Airway epithelial cell (primary cell): Measurements from ENCODE around the gene TSPAN18.

- RAMPAGE, long total RNA: no peak
Measured at GRCh38 chr11:43984268-43984657, 41.8 kb downstream of the C11orf96 start.

DNA sequence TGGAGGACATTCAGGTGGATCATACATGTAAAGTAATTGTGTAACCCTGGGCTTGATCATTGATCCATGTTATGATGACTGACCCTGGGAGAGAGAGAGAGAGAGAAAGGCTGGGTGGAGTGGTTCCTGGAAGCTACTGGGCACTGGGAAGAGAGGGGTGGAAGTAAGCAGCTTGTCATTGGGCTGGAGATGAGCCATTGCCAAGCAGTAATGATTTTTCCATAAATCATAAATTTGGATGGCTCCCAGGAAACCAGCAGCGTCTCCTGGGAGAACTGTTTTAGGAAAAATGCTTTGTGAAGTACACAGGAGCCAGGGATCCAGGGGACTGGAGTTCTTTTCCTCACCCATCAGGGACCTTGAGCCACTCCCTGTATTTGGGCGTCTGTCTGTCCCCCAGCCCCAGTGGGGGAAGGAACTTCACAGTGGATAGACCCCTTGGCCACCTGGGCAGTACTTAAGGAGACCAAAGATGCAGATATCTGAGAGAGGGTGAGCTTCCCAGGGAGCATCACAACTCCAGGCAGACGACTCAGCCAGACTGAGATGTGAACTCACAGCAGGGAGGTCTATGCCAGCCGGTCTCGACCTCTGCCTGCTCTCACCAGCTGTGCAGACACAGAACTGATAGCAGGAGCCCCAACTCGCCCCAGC lies 29.9 kb upstream of the ACCSL start:
- RAMPAGE, long total RNA: no peak

DNA sequence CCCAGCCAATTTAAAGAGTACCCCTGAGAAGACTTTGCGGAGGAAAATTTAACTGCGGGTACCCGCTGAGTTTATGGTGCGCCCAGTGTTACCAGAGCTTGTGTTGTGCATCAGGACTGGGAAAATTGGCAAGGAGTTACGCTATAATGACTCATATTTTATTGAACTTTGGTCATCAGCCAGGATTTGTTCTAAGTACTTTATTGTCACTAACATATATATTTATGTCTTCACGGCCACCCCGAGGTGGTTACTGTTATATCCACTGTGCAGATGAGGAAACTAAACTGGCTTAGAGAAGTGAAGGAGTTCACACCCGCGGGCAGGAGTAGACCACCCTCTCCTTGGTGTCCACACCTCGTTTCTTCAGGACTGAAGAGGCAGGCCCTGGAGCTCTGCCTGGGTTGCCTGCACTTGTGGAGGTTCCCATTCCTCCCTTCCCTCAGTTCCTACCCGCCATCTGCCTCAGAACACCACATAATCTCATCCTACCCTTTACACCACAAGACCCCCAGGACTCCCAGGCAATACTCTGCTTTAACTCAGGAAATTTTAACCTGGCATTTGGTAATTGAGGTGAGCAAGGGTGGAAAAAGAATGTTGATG lies 754 bp downstream of the ACCS start:
- RAMPAGE, long total RNA: no peak

- RAMPAGE, long total RNA: no peak
Measured at GRCh38 chr11:44269504-44270516, 40.1 kb downstream of the ALX4 start.

DNA sequence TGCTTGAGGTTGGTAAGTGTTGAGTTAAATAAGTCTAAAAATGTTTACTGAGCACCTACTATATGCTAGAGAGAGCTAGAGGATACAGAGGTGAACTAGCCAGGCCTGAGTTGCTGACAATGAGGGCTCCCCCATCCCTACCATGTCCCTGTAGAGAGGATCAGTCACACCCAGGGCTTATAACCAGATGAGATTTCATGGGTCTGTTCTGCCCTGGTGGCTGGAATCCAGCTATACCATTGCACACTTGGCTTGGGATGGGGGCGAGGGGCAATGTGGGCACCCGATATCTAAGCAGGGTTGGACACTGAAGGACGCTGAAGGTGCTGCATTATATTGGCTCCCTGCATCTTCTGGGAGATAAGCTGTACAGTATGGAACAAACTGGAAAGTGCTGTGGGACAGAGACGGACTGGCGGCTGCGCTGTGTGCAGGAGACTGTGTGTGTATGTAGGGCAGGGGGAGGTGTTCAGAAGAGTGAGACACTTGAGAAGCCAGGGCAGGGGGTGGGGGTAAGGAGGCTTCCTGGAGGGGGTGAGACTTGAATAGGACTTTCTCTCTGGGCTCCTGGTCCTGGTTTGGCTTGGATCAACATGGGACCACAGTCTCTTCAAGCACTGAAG lies 1.6 kb downstream of the CD82 start:
- RAMPAGE, long total RNA: no peak

GRCh38 chr11:44570499-44571104 lies 5.1 kb downstream of the CD82 start:
- RAMPAGE, long total RNA: no peak

- RAMPAGE, long total RNA: no peak
Measured at GRCh38 chr11:44596447-44596901, 31.0 kb downstream of the CD82 start.

GRCh38 chr11:44701106-44701681 lies 25.6 kb upstream of the TSPAN18 start:
- RAMPAGE, long total RNA: no peak

DNA sequence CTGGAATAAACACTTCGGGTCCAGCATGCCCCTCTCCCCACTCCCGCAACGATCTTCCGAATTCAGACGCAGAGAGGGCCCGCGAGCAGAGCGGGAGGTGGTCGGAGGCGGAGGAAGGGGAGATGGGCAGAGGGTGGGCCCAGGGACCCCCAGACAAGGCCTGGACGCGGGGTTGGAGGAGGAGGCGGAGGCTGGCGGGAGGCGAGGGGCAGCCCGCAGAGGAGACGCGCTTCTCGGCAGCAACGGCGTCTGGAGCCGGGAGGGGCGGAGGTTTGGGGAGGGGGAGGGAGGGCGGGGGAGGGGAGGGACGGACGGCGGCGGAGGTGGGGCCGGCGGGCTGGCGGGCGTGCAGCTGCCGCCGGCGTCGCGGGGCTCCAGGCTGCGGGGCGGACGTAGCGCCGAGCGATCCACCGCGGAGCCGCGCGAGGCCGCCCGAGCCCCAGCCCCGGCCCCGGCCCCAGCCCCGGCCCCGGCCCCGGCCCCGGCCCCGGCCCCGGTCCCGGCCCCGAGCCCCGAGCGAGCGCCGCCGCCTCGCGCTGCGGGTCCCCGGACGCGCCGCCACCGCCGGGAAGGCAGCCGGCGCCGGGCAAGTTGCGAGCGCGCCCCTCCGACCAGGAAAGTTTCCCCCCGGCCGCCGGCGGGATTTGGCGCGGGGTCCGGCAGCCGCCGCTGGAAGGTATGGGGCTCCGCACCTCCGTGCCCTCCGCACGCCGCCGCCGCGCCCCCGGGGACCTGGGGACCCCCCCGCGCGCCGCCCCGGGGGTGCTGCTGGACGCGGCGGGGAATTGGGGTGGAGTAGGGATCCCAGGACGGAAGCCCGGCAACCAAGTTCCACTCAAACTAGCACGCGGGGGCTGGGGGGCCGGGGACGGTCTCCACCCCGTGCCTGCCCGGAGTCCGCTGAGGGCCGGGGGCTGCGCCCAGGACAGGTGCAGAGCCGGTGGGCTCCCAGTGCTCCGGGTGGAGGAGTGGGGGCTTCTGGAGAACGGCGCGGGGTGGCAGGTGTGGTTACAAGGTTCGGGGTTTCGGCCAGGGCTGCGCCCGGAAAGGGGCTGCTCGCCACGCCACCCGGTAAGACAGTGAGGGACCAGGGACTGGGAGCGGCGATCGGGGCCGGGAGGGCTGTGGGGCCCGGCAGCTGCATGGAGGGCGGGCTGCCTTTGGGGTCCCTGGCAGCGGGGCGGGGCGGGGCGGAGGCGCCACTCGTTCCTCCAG lies at the start of gene TSPAN18:
TSPAN18 (plus strand) TSS at position 351 of the 1,215 bp plus-strand sequence.
- RAMPAGE, long total RNA: no peak

DNA sequence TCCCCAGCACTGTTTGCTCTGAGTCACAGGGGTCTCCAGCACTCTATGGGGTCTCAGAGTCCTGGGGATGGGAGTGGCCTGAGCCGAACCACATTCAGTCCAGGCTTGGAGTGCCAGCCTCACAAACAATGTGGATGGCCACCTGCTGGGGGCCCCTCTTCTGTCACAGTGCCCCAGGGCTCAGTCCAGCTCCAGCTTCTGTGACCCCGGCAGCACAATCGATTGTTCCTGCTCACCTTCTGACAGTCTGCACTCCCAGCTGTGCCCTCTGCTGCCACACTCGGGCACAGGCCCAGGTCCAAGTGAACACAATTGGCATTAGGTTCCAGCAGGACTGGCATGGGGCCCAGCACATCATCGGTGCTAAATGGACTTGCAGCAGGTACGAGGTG lies 84.8 kb downstream of the TP53I11 start:
- RAMPAGE, long total RNA: no peak

DNA sequence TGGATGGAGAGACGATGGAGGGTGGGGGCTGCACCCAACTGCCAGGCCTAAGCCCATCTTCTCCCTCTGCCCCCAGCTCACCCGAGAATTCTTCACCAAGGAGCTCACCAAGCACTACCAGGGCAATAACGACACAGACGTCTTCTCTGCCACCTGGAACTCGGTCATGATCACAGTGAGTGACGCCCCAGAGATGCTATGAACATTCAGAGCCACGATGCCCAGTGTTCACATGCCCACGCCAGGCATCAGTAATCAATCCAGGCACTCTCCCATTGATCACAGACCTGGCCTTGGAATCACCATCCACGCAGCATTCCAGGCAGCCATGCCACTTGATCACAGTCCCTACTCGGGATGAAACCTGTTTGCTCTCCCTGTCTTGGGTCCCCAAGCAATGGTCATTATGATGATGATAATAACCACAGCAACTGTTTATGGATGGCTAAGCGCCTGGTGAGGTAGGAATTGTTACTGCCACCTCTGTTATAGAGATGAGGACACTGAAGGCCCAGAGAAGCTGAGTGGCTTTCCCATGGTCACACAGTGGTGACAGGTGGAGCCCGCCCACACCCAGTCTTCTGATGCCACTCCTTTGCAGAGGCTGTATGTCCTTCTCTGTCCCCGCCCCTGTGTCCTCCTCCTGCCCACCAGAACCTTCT lies 31.4 kb downstream of the TP53I11 start:
- RAMPAGE, long total RNA: no peak

DNA sequence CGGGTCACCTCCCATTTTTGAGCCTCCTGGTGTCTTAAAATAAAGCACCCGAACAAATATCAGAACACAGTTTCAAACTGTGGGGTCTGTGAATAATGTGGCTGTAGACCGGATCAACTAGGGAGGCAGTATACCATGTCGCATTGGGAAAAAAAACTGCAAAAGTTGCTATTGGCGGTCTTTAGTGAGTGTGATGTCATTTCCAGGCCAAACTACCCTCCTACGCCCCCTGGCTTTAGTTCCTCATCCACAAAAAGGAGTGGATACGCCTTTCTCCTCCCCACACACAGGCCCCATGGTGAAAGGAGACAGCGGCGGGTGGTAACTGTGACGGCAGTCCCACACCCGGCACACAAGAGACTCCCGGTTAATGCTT lies 11.1 kb downstream of the TP53I11 start:
- RAMPAGE, long total RNA: no peak

GRCh38 chr11:44946990-44947776 lies 3.5 kb downstream of the TP53I11 start:
- RAMPAGE, long total RNA: no peak

- RAMPAGE, long total RNA: no peak
Measured at GRCh38 chr11:45025618-45026821, 75.3 kb upstream of the TP53I11 start.

GRCh38 chr11:45089477-45089872 lies 57.0 kb upstream of the PRDM11 start:
- RAMPAGE, long total RNA: no peak

DNA sequence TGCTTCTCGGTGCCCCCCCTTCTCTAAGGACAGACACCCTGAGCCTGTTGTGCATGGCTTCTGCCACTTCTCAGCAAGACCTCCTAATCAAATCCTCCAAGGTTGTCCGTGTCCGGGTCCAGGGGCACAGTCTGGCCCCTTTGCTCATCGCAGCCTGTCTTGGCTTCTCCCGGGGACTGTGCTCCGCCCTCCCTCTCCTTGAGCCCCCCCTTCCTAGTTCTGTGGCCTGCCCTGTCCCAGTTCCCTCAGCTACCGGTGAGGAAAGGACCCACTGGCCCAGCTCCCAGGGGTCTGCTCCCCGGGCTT lies 12.3 kb downstream of the PRDM11 start:
- RAMPAGE, long total RNA: no peak

DNA sequence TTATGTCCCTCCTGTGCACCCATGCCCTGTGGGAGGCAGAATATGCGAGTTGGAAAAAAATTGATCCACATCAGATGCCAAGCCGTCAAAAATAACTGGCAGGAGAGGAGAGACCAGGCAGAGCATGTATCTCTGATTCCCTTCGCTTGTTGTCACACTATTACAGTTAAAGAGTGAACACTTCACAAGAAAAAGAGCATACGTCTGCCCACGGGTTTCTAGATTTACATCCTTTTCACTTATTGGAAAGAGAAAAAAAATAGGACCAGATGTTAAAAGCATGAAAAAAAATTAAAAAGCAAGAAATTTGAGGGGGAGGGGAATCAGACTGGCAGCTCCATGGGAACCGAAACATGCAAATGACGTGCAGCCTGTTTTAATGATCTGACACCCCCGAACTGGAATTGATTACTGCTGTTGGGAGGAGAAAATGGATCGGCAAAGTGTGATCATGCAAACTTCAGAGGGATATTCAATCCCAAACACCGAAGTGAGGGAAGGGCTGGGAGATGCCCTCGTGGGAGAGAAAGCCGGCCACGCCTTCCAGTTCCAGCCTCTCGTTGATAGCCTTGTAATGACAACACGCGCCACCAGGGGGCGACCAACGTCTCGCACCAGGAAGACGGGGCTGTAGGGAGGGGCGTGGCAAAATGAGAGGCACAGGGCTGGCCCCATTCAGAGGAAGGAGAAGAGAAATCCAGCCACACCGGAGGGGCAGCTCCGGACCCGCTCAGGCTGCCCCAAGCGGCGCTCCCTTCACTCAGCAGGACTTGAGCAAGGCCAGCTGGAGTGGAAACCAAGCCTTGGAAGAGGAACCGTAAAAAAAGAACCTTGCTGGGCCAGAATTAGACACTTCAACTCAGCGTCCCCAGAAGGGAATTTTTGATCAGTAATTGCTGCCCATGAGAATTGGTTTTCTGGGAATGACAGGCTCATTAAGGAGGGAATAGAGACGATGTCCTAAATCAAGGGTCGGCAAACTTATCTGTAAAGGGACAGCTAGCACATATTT lies 53.8 kb upstream of the SYT13 start:
- RAMPAGE, long total RNA: no peak

GRCh38 chr11:45801555-45802380 lies 3.2 kb upstream of the SLC35C1 start:
- RAMPAGE, long total RNA: no peak

DNA sequence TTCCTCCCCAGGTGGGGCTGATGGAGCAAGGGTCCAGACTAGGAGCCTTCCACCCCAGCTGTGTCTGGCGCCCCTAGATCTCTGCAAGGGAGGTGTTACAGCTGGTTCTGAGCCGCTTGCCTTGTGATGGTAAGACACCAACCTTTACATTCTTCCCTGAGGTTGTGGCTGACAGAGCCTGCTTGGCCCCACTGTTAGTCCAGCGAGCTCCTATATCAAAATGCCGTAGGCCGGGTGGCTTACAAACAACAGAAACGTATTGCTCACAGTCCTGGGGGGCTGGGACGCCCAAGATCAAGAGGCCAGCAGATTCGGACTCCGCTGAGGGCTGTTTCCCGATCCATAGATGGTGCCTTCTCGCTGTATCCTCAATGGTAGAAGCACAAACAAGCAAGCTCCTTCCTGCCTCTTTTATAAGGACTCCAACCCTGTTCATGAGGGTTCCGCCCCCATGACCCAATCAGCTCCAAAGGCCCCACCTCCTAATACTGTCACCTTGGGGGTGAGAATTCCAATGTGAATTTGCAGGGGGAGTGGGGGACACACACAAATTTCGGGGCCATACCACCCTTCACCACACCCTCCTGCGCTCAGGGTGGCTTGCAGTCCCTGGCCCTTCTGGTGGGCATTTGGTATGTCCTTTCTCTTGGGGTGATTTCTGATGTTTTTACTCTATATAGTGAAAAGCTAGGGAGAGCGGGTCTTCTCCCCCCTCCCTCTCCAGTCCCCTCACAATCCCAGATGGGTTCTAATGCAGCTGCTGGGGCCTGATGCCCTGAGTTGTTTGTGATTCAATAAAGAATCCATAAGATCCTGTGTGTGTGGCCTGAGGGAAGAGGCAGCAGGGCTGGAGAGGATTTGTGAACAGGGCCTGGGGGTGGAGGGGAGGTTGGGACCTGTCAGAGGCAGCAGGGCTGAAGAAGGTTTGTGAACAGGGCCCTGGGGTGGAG lies 7.5 kb downstream of the SLC35C1 start:
- RAMPAGE, long total RNA: no peak

DNA sequence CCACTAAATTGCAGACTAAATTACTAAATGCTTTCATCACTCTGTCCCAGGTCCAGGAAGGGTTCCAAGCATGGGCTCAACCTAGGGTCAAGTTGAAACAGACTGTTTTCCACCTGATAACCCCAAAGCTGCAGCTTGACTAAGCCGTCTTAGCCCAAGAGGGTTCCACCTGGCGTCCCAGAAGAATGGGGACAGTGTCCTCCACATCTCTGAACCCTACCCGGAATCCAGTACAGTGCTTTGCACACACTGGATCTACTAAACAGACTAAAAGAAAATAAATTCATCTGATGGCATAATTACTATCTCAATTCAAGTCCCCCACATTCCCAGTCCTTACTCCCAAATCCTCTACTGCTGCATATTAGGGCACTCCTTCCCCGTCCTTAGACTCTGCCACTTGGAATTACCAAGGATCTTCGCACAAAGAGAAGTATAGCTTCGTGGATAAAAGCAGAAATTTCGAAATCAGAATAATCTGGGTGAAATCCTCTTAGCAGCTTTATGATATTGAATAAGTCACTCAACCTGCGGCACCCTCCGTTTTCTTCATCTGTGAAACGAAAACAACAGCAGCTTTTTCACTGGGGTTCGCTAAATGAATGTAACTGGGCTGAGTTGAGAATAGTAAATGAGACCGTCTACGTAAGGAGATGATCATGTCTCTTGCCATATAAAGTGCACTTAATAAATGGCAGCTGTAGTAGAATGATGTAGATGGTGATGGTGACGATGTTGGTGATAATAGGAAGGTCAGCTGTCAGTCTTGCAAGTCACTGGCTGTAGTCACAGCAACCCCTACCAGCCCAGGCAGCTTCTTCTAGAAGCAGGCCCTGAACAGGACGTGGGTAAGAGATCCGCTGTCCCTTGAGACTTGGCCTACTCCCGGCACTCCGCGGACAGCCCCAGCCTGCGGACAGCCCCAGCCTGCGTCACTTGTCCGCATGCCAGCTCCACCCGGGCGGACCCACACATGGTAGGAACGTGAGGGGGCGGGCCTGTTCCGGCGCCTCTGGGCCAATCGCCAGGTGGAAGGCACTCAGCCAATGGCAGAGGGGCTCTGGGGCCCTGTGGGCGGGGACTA lies 627 bp upstream of the CRY2 start:
- RAMPAGE, long total RNA: no peak